Mesenchymal stem cell of adipose (primary cell): Measurements from ENCODE around the genes ALAS2, SPIN4 and ASB12.

DNA sequence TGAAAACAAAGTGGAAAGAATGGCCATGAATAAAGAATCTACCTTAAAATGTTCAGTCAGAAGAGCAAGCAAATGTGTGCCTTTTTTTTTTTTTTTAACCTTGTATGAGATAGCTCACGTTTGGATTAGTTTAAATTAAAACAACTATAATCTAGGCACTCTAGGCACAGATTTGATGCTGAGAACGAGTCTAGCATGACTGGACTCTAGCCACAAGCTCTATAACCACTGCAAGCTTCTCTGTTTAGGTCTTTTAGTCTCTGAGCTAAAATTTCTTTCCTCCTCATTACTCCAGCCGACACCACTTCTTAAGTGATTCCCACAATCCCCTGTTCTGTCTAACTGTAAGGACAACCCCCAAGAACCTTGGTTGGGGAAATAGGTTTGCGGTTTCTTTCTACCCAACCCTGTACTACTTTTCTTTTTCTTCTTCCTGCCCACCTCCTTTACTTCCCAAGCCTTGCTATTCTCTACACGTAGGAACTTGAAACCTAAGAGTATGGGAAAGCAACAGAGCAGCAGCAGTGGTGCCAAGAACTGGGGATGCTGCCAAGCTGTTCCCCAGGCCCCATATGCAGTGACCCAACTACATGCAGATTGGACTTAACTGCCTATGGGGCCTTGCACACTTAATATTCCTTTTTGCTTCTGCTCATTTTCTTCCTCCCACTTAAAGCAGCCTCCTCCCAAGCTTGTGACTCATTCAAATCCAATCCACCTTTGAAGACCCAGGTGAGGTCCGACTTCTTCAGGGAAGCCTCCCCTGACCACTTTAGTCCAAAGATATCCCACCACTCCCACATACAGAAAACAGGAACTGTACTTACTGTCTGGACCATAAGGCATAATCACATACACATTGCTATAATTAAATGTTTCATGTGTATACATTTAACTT lies 1.9 kb downstream of the FAM120C start:
- CAGE, long polyA plus RNA: no peak

DNA sequence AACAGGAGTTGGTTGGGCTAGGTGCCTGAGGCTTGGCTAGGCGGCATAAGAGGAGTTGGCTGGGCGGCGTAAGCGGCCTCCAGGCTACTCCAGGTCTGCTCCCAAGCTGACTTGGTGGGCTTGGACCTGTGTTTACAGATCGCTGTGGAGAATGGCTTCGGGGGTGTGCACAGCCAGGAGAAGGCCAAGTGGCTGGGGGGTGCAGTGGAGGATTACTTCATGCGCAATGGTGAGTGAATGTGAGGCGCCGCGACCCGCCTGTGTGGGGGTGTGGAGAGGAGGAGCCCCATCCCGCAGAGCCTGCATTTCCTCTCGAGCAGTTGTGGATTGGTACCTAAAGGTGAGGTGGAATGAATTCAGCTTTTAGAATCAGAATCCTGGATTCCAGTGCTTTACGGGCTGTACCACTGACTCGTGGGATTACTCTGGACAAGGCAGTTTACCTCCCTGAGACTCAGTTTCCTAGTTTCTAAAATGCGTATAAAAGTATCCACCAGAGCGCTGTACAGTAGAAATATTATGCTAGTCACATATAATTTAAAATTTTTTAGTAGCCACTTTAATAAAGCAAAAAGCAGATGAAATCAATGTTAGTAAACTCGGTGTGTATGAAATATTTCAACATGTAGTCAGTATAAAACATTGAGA lies 472 bp downstream of the TSR2 start:
- CAGE, long polyA plus RNA: no peak

GRCh38 chrX:54474386-54474903 lies 21.6 kb downstream of the FGD1 start:
- CAGE, long polyA plus RNA: no peak

DNA sequence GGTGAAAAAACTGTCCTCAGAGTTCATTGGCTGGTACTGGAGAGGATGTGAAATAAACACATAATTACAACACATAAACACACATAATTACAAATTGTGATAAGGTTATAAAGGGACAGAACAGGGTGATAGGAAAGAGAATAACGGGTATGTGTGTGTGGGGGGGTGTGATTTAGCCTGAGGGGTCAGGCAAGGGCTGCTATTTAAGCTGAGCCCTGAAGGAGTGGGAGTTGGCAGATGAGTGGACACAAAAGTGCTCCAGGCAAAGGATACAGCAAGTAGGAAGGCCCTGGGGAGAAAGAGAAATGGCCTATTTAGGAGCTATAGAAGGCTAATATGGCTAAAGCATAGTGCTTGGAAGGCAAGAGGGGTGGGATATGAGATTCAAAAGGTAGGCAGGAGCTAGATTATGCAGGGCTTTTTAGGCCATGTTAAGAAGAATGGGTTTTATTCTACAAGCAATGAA lies 3.2 kb upstream of the FGD1 start:
- CAGE, long polyA plus RNA: no peak

DNA sequence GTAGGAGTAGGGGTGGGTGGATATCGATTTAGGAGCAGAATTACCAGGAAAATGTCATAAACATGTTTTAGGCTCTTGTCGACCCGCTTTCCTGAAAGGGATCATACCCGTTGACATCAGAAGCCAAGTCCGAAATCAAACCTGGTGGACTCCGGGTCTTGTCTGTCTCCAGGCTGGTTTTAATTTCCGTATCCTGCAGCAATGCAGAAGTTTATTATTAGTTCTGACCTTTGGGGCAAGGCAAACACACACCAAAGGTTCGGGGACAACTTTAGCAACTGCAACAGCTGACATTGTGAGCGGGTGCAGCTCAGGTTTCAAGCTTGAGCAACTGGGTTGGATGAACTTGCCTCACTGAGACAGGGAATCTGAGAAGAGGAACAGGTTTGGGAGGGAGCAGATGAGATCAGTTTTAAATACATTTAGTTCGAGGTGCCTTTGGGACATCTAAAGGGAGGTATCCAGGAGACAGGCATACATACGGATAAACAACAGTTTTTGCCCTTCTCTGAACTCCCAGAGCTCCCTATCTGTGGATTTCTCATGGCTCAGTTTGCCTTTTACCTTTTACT lies 110.7 kb downstream of the GNL3L start:
- CAGE, long polyA plus RNA: no peak

DNA sequence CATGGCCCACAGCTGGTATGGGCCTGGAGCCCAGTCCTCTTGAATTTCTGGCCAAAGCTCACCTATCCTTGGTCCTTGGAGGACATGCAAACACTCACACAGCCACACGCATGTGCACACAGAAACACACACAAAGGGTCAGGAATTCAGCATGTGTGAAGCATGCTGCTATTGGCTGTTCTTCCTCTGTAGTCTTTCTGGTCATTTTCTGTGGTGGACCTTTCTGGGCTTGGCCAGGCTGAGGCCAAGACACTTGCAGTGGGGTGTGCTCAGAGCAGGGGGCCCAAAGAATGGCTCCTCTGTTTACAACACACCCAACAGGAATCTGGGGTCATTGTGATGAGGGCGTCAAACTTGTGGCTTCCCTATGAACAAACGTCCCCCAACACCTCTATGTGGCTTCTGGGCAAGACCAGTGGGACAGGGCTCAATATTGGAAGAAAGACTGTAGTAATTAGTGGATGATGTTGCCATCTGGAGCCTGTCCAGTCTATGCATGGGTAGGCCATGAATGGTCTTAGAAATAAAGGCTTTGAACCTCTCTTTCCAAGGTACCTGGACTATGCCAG lies 6.6 kb downstream of the MAGED2 start:
- CAGE, long polyA plus RNA: no peak

- CAGE, long polyA plus RNA: no peak
Observed at GRCh38 chrX:54993228-54993620, 764 bp downstream of the PFKFB1 start.

DNA sequence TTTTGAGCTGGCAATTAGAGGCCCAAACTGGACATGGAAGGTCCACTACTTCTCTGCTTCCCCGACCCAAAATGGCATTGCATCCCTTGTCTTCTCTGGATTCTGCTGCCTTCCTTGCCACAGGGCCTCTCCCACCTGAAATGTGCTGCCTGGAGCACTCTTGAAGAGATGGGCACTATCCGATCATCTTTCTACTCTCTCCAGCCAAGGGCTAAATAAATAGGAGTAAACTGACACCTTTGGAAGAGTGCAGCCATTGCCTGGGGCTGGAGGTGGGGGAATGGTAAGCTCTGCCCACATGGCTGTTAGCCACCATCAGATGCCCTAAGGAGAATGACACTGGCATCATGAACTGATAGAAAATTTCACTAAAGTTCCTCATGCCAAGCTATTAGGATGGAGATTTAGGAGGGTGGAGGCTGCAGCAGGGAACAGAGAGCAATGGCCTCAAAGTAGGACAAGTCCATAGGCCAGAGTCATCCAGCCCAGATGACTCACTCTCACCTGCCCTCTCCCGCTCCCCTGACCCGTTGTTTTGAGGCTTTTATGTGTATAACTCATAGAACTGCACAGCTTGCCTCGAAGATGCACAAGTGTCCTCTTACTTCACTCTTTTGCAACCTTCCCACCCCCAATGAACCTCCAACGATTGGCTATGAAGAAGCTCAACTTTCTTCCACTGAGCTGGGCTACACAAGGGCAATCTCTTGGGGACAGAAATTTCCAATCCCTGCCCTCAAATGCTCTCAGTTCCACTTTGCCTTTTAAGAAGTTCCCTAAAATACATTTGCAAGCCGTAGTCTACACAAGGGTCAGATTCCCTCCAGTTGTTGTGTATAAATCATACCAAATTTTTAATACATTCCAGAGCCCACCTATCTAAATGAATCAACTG lies 872 bp upstream of the PFKFB1 start:
- CAGE, long polyA plus RNA: no peak

DNA sequence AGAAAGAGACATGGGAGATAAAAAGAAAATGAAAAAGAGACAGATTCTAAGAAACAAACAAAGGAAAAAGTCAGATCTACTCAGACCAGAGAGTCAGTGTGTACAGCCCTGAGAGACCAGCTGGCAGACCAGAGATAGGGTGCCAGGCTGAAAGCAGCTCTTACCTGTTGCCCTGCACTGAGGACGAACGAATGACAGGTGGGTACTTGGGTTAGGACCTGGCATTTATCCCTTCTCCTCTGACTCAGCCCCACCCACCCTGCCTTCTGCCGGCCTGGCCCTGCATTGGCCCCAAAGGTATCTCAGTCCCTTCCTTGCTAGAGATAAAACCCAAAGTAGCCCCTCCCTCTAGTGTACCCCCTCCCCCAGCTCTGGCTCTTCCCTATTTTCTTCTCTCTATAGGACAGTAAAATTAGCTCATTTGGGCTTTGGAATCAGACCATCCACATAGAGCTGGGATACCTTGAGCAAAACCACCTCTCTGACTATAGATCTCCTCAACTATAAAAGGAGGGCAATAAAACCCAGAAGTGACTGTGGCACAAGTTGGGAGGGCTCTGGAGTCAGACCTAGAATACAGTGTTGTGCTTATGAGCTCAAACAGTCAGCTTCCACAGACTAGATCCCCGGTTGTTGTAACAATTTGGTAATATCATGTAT lies at the start of gene ALAS2:
Gene ALAS2 (minus strand): TSS at position 200 of the 660 bp plus-strand sequence.
- CAGE, long polyA plus RNA: no peak

DNA sequence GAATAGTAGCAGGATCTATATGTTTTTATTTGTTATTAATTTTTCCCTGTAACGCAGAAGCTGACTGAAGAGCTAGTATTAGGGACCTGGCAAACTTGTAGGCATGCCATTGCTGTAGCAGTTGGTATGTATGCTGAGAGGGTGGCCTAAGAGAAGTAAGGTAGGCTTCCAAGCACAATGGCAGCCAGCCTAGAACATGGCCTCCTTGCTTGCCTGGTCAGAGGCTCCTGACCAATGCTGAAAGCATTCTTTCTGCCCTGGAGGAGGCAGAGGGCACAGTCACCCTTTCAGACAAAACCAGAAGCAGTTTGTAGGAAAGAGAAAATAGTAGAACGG lies 215.0 kb upstream of the KLF8 start:
- CAGE, long polyA plus RNA: no peak

GRCh38 chrX:56184776-56185536 lies 47.2 kb upstream of the KLF8 start:
- CAGE, long polyA plus RNA: no peak

DNA sequence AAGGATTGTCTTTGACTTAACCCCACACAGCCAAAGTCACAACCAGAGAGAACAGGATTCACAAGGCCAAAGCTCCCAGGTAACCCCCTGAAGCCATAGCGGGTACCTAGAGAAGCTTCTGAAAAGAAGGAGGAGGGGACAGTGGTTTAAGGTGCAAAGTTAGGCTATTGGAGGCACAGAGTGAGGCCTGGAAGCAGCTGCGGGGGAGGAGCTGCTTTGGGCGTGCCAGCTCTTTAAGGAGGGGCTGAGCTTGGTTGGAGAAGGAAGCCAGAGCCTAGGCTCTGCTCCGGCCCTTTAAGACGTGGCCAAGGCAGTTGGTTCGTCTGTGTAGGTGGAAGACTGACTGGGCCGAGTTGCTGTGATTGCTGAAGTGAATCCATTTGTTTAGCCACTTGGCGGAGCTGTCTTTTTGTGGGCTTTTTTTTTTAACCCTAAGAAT lies 1.5 kb downstream of the KLF8 start:
- CAGE, long polyA plus RNA: no peak

GRCh38 chrX:56766829-56767118 lies 37.7 kb downstream of the NBDY start:
- CAGE, long polyA plus RNA: no peak

DNA sequence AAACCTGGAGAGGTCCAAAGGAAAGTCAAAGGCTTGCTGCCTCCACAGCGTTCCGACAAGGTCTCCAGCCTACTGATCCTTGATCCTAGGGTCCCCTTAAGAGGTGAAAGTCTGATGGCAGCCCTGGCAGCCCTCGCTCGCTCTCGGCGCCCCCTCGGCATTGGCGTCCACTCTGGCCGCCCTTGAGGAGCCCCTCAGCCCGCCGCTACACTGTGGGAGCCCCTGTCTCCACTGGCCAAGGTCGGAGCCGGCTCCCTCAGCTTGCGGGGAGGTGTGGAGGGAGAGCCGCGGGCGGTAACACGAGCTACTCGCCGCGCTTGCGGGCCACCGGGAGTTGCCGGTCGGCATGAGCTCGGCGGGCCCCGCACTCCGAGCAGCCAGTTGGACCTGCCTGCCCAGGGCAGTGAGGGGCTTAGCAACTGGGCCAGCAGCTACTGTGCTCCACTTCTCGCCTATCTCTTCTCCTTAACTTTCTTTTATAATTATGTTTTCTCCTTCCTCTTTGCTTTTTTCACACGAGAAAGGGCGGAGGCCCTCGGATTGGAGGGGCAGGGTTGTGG lies 38.2 kb downstream of the NBDY start:
- CAGE, long polyA plus RNA: no peak

DNA sequence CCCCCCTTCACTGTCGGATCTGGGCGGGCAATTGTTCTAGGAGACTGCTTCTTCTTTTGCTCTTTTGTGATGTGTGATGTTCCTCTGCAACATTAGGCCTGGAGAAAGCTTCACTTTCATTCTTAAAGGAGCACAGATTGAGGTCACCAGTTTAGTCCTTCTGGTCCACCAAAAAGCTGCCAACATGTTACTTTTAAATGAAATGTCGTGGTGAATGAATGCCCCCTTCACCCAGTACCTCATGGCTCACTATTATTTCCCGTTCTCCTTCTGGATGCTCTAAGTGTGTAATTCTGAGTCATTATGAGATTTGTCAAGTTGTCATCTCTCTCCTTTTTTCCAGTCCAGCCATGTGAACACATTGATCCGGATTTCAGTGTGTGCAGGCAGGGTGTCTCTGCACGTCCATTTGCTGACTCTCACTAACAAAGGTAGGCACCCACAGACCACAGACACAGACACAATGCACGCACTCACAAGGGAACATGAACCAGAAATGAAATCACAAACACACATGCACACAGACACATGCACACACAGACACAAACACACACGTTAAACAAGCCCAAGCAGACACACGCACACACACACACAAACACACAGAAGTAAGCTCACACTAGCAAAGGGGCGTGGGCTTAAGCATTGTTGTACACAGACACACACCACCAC lies 57.8 kb downstream of the NBDY start:
- CAGE, long polyA plus RNA: no peak

- CAGE, long polyA plus RNA: no peak
Observed at GRCh38 chrX:63350891-63351922, at the start of gene SPIN4. Gene SPIN4 (minus strand): TSS chrX:63351332.

DNA sequence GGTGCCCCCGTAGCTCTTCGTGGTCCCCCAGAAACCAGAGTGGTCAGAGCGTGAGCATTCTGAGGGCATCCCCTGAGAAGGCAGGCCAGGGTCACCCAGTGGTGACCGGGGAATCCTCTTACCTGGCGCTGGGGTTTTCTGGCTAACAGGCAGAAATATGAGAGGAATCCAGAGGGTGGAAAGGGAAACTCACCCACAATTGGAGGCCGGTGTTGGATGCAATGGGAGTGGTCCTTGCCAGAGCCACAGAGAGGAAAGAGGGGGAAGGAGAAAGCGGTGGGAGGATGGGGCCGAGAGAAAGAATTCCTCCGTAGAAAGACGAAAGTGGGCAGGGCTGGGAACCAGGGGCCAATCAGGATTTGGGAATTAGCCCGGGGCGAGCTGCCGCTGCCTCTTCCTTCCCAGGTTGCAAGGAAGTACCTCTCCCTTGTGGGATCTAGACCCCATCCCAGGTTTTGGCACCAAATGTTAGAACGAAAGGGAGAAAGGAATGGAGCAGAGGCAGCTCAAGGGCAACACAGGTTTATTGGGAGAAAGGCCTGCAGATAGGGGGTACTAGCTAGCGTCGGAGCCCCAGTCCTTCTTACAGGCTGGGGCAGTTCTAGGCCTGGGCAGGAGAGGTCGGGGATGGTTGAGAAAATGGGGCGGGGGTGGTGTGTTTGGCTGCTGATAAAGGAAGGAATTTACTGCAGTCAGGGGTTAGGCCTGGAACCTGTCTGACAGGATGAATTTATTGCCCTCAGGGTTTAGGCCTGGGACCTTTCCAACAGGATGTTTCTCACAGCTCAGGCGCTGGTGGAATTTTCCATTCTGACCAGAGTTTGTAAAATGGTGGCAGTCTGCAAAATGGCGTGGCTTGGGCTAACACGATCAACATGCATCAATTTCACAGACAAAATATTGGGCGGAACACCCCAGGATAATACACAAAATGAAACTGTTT lies 83.2 kb upstream of the SPIN4 start:
- CAGE, long polyA plus RNA: no peak

GRCh38 chrX:63560477-63561433 lies 209.6 kb upstream of the SPIN4 start:
- CAGE, long polyA plus RNA: no peak

- CAGE, long polyA plus RNA: no peak
Observed at GRCh38 chrX:63656795-63657357, 128.1 kb downstream of the ARHGEF9 start.

GRCh38 chrX:64230486-64230897 lies at the start of gene ASB12:
Gene ASB12 (minus strand): TSS chrX:64230607.
- CAGE, long polyA plus RNA: no peak